Temporal lobe (tissue), 2 donors: ENCODE measurements around a stretch of chr6.

GRCh38 chr6:139172657-139173206, 37.9 kb downstream of the HECA start:
- RAMPAGE, long total RNA = no peak

GRCh38 chr6:139276753-139277553, 14.8 kb downstream of the TXLNB start:
- RAMPAGE, long total RNA = no peak

- RAMPAGE, long total RNA = no peak
Observed at GRCh38 chr6:139371285-139372356, 2.8 kb downstream of the CITED2 start.

- RAMPAGE, long total RNA = no peak
Observed at GRCh38 chr6:139943418-139943734, 568.9 kb upstream of the CITED2 start.

DNA sequence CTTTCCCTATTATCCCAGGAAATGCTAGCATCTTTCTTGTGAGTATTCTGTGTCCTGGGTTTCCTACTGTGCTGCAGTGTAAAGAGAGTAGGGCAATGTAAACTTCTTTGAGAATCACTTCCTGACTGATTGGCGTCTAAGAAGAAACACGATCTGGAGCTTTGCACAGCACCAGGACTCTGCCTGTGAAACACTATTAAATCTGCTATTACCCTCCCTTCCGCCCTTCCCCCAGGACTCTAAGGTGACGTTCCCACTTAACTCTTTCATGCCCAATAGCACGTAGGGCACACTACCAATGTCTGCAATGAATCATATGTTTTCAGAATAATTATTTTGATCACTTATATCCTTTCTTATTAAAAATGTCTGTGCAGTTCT, 607.3 kb upstream of the CITED2 start:
- RAMPAGE, long total RNA = no peak

GRCh38 chr6:141212226-141212837, 920.4 kb upstream of the GJE1 start:
- RAMPAGE, long total RNA = no peak

DNA sequence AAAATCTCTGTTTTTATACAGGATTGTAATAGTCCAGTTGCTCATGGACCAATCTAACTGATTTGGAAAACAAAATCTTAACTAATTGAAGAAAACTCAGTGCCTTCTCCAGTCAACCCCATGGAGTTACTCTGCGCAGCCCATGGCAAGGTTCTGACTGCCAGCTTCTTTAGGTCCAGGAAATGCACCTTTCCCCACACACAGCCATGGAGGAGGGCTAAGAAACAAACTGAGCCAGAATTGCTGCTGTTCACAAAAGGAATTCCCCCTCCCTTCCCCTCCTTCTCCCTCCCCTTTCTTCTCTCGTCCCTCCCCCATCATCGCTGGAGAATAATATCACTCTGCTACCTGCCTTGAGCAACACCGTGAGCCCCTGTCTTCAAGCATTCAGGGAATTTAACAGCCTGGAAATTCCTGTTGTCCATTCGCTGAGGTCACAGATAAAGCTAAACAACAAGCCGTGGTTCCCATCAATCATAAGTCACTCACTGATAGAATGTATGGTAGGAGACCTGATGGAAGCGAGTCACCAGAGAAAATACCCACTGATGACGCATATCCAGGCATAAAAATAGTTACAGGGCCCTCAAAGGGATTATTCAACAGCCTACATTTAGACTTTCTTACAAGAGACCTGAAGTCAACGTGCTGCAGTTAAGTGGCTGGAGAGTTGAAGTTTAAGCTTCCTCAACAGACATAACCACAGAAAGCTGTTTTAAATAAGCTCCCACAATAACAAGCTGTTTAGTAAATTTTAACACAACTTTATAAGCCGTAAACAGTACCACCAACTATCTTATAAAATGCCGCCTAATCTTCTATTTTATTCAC, 59.7 kb downstream of the HIVEP2 start:
- RAMPAGE, long total RNA = no peak

DNA sequence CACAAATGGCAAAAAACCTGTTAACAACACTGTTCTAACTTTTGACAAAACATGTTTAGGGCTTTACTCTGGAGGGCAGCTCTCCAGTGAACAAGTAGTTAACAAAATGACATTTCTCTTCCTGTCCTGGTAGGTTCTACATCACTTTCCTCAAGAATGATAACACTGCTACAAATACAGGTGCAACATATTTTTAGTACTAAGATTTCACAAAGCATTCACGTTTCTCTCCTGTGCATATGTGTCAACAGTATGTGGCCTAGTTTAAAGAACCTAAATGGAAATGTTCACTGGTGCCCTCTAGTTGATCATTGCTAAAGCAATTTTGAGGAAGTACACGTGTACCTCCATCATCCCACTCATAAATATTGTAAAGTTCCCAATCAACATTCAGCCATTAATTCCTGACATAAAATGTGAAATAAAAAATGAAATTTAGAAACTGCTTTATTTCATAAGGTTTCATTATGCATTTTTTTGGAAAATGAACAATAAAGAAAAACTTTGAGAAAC, 58.2 kb downstream of the HIVEP2 start:
- RAMPAGE, long total RNA = no peak

DNA sequence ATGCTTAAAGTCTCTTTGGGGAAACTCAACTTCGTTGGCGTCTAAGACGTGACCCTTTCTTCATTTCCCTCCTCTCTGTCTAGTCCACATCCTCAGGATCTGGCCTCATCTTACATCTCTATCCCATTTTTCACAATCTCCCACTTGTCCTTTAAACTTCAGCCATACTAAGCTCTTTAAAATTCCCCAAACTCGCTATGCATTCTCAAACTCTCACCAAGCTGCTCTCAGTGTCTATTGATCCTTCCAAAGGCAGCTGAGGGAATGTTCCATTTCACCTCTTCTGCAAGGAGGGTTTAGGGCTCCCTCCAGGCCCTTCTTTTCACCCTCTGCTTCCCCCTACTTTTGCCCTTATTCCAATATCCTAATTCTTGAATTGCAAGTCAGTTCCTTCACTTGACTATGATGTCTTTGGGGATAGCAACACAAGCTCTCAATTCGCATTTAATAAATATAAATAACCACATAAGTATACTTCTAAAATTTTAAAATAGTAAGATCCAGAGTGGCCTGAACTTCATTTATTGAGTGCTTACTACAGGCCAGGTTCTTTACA, 22.9 kb downstream of the HIVEP2 start:
- RAMPAGE, long total RNA = no peak

DNA sequence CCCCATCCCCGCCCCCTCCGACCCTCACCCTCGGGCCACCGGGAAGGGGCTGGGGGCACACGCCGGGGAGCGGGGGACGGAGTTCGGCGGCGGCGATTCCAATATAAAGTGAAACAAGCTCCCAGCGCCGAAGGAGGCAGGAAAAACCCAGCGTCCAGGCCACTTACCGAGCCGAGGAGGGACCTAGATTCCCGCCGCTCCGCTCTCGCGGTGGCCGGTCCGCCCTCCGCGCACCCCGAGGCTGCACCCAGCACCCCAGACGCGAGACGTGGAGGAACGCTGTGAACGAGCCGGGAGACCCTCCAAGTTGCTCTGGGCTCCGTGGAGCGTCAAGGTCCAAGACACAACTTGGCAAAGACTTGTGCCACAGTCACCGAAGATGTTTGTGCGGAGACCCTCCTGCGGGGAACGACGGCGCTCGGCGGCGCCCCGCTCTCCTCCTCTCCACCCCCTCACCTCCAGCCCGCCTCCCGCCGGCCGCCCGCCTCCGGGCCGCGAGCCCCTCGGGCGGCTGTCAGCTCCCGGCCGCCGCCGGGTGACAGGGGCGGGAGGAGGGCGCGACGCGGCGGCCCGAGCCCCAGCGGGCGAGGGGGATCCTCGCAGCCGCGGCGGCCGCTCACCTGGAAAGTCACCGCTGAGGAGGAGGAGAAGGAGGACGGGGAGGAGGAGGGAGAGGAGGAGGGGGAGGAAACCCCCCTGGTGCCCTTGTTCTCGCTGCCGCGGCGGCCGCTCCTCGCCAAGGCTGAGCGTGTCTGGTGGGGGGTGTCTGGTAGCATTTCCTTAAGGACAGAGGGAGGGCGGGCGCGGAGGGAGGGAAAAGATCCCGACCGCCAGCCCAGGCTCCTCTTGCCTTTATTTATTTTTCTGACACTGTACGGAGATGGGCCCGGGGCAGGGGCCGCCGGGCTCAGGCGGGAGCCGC, 609 bp upstream of the HIVEP2 start:
- RAMPAGE, long total RNA = no peak

DNA sequence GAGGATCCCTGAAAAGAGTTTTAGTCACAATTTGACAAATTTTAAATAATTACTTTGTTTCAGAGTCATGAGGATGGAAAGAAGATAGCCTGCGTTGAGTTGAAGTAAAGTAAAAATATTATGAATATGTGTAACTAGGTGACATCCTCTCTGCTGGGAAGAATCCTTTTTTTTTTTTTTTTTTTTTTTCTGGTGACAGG, 3.6 kb upstream of the HIVEP2 start:
- RAMPAGE, long total RNA = no peak

DNA sequence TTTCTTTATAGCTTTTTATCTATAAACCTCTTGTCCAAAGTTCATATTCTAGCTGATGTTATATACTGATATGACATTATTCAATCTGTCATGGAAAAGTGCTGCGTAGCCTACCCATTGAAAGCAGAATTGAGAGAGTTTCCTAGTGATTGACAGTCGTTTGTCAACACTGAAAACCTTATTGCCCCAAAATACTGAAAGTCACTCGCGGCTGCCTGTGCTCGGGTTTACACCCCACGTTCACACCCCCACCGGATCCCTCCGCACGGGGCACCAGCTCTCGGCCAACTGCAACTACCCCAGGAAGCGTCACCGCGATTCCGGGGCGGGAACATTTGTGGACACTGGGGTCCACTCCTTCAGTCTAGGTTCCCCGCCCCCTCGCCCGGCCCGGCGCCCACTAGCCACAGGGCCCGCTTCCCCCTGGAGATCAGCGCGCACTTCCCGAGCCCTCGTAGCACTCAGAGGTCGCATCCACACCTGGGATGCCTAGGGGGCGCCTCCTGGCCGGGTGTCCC, 528 bp upstream of the AIG1 start:
- RAMPAGE, long total RNA = no peak

DNA sequence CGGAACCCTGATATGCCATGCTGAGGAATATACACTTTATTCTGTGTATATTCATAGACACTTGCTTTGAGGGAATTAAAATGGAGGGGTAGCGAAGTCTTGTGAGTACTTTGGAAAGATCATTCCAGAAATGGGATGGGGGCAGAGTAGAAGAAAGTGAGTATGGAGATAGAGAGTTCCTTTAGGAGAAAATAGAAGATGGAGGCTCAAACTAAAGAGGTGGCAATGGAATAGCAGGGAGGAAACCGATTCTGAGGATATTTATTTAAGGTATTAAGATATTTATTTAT, 21.1 kb upstream of the FUCA2 start:
- RAMPAGE, long total RNA = no peak

DNA sequence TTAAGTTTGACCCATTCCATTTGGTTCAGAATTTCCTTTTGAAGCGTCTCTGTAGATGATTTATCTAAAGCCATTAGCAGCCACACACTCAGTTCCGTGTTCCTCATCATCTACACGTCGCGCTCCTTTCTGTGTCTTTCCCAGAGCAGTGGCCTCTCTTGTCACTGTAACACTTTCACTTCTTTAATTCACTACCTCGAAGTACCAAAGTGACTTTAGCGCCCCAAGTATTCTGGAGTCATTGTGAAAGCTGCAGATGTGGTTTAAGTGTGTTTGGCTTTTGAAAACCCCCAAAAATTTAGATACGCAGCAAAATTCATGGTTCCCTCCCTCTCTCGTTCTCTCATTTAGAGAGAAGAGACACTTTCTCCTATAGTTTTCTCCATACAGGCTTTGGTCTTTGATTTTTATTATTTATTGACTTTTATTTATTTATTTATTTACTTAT, 55.5 kb upstream of the FUCA2 start:
- RAMPAGE, long total RNA = no peak

GRCh38 chr6:143707815-143708274, 30.1 kb downstream of the PHACTR2 start:
- RAMPAGE, long total RNA = no peak

DNA sequence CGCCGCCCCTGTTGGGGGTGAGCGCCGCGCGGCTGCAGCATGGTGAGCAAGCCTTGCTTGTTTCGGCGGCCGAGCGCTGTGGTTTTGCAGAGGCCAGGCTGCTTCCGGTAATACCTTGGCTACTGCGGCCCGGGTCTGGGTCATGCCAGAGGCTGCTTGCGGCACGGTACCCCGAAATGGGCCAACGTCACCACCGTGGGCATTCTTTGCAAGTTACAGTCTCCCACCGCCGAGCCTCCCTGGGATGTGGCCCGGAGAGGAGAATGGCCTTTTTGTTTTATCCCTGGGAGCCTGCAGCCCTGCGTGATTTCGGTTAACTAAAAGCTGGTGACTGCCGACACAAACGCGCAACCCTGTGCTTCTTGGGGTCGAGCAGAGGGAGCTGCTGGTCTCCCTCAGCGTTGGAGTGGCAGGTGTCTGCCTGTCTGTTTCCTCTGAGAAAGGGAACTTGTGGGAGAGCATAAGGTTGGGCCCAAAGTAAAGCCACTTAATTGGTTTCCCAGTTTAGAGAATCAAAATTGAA, 362 bp downstream of the LTV1 start:
- RAMPAGE, long total RNA = no peak

GRCh38 chr6:143863993-143864359, 298 bp upstream of the ZC2HC1B start:
- RAMPAGE, long total RNA = no peak

DNA sequence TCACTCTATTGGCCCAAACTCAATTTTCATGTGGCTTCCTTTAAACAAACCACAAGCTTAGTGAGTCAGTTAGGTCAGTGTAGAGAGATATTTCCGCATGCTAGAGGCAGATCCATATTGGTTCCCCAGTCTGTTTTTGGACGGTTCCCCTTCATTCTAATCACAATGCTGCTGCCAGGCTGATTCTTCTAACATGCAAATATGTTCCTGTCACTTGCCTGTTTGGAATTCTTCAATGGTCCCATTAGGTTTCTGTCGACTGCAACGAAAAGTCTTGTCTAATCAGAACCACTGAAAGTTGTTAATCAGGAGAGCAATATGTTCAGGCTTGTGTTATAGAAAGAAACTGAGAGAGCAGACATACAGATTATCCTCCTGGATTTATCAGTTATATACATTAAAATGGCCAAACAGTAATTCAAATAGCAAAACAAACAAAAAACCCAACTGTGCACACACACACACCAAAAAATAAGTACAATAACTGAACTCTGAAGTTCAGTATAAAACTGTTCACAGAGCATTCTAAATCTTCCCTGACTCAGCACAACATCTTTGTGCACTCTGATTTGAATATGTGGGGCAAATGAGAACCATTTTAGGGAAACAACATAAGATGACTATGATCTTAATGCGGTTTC, 42.0 kb downstream of the PLAGL1 start:
- RAMPAGE, long total RNA = no peak

DNA sequence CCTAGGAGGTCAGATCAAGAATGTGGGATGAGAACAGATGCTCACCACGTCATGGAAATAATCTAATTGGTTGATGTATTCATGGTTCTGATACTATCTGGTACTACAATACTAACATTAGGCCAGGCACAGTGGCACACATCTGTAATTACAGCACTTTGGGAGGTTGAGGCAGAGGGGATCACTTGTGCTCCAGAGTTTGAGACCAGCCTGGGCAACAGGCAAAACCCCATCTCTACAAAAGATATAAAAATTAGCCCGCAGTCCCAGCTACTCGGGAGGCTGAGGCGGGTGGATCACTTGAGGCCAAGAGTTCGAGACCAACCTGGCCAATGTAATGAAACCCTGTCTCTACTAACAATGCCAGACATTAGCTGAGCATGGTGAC, 24.4 kb downstream of the STX11 start:
- RAMPAGE, long total RNA = no peak

DNA sequence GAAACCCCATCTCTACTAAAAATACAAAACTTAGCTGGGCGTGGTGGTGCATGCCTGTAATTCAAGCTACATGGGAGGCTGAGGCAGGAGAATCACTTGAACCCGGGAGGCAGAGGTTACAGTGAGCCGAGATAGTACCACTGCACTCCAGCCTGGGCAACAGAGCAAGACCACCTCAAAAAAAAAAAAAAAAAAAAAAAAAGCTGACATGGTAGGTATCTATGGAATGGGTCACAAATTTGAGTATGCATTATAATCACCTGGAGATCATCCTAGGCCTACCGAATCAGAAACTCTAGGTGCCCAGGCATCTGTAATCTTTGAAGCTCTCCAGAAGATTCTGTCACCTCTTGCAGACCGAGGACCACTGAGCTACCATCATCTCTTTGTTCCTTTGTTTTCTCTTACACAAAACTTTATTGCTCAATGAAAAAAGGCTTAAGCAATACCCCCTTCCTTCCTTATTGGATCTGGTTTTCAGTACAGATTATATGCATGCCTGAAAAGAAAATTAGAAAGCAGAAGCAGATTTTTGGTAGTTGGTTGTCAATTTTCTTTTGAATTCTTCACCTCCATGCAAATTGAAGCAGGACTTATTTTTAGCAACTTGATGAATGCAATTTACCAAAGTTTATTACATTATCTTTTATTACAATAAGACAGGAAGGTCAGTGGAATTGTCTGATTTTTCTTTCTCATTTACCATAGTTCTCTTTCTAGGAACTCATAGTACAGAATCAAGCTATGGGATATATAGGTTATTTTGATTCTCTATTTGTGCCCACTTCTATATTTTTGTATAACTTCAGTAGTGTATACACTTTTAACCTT, 31.3 kb downstream of the STX11 start:
- RAMPAGE, long total RNA = no peak